ENCODE data around the genes DDX53 and MAGEB6.

DNA sequence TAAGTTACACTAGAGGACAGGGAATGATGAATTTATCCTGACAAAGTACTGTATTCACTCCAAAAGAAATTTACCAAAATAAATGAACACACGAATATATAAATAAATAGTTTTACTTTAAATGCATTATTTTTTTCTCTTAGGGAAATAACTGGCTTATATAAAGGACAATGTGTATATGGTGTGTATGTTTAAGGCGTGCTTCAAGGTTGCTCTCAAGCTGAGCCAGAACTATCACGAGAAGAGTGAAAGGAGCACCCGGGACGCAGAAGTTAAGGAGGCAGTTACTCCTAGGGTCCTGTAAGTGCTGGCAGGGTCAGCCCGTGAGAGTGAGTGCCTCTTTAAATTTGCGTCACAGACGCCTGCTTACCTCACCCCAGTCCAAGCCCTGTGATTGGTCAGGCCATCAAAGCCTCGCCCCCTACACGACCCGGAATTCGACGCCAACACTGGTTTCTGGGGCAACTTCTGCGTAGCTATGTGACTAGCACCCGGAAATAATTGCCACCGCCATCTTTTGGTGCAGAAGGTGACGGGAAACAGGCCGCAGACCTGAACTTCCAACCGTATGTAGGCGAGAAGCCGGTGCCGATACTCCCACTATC, at the start of gene DDX53:
Gene DDX53 (plus strand): TSS at position 513 of the 605 bp plus-strand sequence.
- PRO-cap, 3 experiments = peak in 3 of 3 experiments; most common plus-strand start position 513 of the sequence (in 2); most common minus-strand start position 300 of the sequence (in 3)
- RAMPAGE, long total RNA, 2 experiments = start-site peak on the plus strand in 2 of 2 experiments, centred at positions 500 to 521 of the sequence, 87 to 115 reads per replicate
- RRBS = 38% methylated on average over 9 of the region's 22 CpGs

- PRO-cap, 3 experiments = no peak in any of the 3 experiments
- RAMPAGE, long total RNA, 2 experiments = no peak in any of the 2 experiments
- RRBS = no CpG with 5 or more reads among the region's 4 CpGs
Measured at GRCh38 chrX:23373360-23373903, 38.8 kb downstream of the PTCHD1 start.

DNA sequence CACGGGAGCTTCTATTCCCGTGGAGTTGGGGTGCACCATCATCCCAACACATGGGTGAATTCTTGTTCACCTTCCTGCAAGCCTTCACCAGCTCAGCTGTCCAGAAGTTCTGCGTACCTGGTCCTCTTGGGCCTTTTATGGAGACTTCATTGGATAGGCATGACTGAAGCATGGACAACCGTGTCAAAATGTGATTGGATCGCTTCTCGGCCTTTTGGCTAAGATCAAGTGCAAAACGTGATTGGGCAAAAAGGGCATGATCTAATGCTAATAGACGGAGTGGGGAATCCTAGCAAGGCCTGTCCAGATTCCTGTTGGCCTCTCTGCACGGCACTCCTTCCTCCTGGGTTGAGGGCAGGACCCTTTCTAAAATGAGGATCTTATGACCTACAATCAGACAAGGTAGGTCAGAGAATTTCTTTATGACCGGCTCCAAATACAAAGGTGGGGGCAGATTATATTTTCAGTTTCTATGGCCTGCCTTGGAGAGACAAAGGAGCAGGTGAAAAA, 24.9 kb downstream of the PRDX4 start:
- PRO-cap, 3 experiments = no peak in any of the 3 experiments
- RAMPAGE, long total RNA, 2 experiments = no peak in any of the 2 experiments
- RRBS = no CpG with 5 or more reads among the region's 10 CpGs

- PRO-cap, 3 experiments = no peak in any of the 3 experiments
- RAMPAGE, long total RNA, 2 experiments = no peak in any of the 2 experiments
- RRBS = no CpG with 5 or more reads among the region's 4 CpGs
Measured at GRCh38 chrX:23732743-23733193, 10.3 kb downstream of the ACOT9 start.

- PRO-cap, 3 experiments = no peak in any of the 3 experiments
- RAMPAGE, long total RNA, 2 experiments = no peak in any of the 2 experiments
- RRBS = no CpG with 5 or more reads among the region's 5 CpGs
Measured at GRCh38 chrX:23803936-23804521, 21.1 kb downstream of the SAT1 start.

DNA sequence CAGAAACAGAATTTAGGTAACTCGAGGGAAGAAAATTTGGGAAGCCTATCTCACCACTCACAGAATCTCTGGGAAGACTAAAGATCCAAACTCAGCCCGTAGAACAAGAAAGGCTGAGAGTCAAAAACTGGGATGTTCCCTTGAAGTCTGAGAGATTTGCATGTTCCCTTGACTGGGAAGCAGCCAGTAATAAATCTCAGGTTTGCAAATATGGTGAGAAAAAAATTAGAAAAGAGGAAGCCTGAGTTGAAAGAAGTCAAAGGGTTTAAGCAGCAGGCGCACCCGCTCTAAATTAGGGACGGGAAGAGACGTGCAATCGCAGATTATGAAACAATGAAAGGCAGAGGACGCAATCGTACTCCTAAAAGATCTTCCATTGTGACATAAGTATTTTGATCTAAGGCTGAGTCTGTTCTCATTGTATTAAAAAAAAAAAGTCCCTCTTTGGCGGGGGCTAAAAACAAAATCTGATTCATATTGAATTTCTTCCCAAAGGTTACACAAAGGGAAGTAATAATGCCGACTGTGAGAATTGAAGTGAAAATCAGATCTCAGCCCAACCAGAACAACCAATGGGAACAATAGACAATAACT, 28.1 kb downstream of the SAT1 start:
- PRO-cap, 3 experiments = no peak in any of the 3 experiments
- RAMPAGE, long total RNA, 2 experiments = no peak in any of the 2 experiments
- RRBS = no CpG with 5 or more reads among the region's 11 CpGs

DNA sequence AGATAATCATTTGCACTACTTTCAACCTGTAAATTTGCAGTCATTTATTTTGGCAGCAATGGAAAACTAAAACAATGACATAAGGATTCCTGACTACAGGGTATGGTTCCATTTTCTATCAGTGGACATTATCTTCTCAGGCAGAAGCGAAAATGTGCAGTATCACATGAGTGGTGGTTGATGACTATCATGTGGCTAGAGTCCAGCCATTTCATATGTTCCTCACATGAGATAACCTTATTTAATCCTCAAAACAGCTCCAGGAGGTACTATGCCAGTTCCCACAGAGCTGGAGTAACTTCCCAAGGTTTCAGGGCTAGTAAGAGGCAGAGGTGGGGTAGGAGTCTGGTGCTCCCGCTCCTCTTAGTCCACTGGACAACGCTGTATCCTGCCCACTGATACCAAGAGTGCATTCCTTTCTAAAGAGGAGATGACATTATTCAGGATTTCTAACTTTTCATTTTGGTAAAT, 61.8 kb downstream of the SAT1 start:
- PRO-cap, 3 experiments = peak in 1 of 3 experiments; most common plus-strand start position 269 of the sequence (in 1)
- RAMPAGE, long total RNA, 2 experiments = no peak in any of the 2 experiments
- RRBS = no CpG with 5 or more reads among the region's 3 CpGs

GRCh38 chrX:24014444-24015242, 12.3 kb downstream of the KLHL15 start:
- PRO-cap, 3 experiments = peak in 1 of 3 experiments; most common plus-strand start chrX:24014992 (in 1)
- RAMPAGE, long total RNA, 2 experiments = no peak in any of the 2 experiments
- RRBS = no CpG with 5 or more reads among the region's 8 CpGs

DNA sequence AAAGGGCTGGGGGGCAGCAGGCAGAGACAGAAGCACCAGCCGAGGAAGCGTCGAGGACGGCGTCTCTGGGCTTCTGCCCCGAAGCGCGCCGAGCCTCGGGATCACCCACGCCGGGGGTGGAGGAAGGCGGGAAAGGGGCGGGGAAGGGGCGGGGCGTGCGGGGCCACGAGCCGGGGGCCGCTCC, 1.9 kb downstream of the KLHL15 start:
- PRO-cap, 3 experiments = peak in 3 of 3 experiments; most common minus-strand start position 75 of the sequence (in 3)
- RAMPAGE, long total RNA, 2 experiments = start-site peak on the minus strand in 1 of 2 experiments, centred at position 102 of the sequence, 15 reads per replicate
- RRBS = 3% methylated on average over 8 of the region's 20 CpGs

DNA sequence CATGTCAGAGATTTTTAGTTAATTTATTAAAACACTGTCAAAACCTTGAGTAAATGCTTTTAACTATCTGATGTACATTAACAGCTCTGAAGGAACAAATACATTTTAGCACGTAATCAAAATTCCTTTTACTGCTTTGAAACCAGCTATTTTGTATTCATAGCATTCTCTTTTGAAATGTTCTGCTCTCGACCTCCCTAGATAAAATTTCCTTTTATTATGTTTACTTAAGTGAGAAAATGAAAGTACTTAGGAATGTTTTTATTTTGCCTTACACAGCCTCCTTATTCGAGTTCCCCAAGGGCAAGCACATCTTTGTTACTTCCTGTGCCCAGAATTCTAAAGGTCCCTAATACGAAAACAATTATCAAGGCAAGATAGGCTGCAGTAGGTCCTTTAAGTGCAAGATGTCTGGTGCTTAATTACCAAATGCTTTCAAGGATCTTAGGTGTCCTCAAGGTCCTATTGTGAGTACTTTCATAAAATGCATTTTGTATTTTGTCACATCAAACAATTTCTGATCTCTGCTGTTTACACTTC, 3.0 kb upstream of the ZFX start:
- PRO-cap, 3 experiments = no peak in any of the 3 experiments
- RAMPAGE, long total RNA, 2 experiments = no peak in any of the 2 experiments
- RRBS = no CpG with 5 or more reads among the region's 4 CpGs

DNA sequence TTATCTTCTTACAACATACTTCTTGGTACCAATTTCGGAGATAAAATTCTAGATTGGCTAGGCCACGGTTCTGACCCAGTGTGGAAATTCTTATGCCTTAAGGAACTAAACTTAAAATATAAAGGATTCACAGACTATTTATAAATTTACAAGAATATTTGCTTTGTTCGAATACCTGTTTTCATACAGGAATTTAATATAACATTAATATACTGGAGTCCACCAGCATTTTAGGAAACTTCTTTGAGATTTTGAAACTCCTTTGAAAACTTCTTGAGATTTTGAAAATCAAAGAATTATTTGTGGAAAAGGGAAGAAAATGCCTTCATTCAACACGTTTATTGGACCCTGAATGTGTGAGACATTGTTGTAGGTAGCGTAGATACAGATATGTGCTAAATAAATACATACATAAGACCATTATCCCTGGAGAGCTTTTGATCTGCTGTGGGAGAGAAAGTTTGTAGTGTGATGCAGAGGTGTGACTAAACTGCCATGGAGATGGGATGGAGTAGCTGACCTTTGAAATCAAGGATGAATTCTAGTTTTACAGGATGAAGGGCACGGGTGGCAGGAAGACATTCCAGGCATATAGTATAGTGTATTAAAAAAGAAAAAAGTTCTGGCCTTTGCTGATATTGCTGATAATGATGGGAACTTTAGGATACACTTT, 31.5 kb downstream of the ZFX start:
- PRO-cap, 3 experiments = no peak in any of the 3 experiments
- RAMPAGE, long total RNA, 2 experiments = no peak in any of the 2 experiments
- RRBS = no CpG with 5 or more reads among the region's 6 CpGs

DNA sequence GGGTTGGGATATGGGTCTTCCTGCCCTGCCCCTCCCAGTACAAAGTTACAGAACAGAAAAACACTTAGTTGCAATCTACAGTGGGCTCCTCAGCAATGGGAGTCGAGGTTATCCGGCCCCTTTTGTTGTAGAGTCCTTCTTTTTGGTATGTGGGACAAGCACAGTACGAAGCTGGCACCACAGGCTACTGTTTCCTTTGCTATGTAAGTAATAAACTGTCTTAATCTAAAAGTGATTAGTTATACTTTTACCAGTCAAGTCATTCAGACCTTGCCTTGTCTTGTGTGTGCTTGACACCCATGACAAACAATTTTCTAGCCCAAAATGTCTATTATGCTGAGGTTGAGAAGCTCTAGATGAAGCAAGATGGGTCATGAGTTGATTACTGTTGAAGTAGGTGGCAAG, 15.5 kb upstream of the PCYT1B start:
- PRO-cap, 3 experiments = peak in 2 of 3 experiments; most common plus-strand start position 71 of the sequence (in 2)
- RAMPAGE, long total RNA, 2 experiments = start-site peak on the plus strand in 2 of 2 experiments, centred at positions 135 to 144 of the sequence, 25 to 49 reads per replicate
- RRBS = no CpG with 5 or more reads among the region's 3 CpGs

DNA sequence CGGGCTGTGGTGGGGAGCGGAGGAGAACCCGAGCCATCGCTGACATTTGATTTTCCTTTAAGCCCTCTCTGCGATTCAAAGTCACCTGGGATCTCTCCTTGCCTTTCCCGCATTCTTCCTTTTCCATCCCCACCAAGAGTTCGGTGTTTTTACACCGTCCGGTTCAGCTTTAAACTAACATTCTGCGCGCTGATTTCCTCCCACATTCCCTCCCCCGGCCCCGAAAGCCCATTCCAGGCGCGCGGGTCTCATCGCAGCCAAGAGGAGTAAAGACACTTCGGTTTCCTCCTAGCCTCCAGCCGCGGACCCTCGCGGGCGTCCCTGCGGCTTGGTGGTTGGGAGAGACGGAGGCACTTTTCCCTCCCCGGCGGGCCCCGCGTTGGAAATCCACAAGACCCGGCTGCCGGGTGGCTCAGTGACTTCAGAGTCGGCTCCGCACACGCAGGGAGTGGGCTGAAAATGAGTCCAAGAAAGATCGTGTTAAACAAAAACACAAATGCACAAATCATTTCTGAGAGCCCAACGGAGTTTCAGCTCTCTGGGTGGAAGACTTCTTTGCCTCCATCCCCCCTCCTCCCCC, 1.9 kb upstream of the ARX start:
- PRO-cap, 3 experiments = peak in 3 of 3 experiments; most common plus-strand start position 418 of the sequence (in 1); most common minus-strand start position 330 of the sequence (in 2)
- RAMPAGE, long total RNA, 2 experiments = no peak in any of the 2 experiments
- RRBS = no CpG with 5 or more reads among the region's 36 CpGs

DNA sequence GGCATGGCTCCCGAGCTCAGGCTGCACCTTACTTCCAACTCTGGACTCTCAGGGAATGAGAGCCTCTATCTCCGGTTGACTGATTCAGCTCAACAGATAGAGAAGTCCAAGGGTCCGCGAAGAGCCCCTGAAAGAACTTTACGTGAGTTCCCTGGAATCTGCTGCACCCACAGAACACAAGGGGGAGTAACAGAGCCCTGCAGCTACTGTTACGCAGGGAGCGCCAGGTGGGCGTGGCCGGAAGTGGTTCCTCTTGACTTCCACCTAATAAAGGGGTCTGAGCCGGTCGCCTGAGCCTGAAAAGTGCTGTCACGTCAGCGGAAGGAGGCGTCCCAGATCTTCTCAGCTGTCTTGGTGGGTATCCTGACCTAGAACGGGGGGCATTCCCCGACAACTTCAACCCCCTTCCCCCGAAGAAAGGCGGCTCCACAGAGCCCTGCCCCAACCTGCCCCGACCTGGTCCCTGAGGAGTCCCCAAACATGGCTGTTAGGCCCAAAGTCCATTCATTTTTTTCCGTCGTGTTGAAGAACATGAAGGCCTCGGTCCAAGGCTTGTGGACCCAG, at the start of gene MAGEB6:
Gene MAGEB6 (plus strand): TSS at position 267 of the 564 bp plus-strand sequence.
- PRO-cap, 3 experiments = peak in 2 of 3 experiments; most common plus-strand start position 299 of the sequence (in 2); most common minus-strand start position 169 of the sequence (in 1)
- RAMPAGE, long total RNA, 2 experiments = start-site peak on the plus strand in 2 of 2 experiments, centred at positions 262 to 273 of the sequence, 26 to 31 reads per replicate
- RRBS = 35% methylated on average over 2 of the region's 22 CpGs

- PRO-cap, 3 experiments = peak in 1 of 3 experiments; most common plus-strand start chrX:30097508 (in 1)
- RAMPAGE, long total RNA, 2 experiments = no peak in any of the 2 experiments
- RRBS = no CpG with 5 or more reads among the region's 2 CpGs
Measured at GRCh38 chrX:30097320-30097737, 118.0 kb upstream of the MAGEB2 start.

DNA sequence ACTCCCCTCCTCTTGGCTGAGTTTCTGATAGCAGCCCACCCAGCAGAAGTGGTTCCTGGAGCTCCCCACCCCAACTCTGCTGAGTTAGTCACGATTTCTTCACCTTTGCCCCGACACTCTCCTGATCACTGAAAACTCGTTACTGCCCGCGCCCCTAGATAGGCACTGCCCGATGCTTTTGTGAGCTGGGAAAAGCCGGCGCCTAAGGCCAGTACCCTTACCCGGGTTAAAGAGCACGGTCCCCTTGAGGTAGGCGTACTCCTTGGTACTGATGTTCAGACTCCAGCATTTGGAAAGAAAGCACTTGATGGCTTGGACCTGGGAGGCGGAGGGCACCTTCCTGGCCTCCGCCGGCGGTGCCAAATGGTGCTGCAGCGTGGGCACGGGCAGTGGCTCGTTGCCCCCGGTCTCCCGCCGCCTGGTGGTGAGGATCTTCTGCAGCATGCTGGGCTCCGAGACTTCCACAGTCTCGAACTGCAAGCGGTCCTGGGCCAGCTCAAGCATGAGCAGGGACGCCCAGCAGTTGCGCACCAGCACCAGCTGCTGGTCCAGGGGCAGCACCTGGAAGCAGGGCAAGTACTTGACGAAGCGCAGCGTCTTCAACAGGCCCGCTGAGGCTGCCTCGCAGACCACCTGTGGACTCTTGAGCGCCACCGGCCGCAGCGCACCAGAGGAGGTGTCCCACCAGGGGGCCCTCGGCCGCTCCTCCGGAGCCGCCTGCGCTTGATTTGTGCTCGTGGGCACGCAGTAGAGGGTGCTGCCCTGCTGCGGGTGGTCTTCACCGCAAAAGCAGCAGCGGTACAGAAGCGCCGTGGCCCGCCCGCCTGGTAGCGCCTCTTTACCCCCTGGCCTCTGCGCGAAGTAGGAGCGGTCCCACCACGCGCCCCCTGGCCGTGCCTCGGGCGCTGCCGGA, 959 bp downstream of the NR0B1 start:
- PRO-cap, 3 experiments = no peak in any of the 3 experiments
- RAMPAGE, long total RNA, 2 experiments = no peak in any of the 2 experiments
- RRBS = 2% methylated on average over 13 of the region's 59 CpGs

- PRO-cap, 3 experiments = peak in 1 of 3 experiments; most common plus-strand start chrX:30574533 (in 1)
- RAMPAGE, long total RNA, 2 experiments = no peak in any of the 2 experiments
- RRBS = no CpG with 5 or more reads among the region's 4 CpGs
Measured at GRCh38 chrX:30574156-30574695, 3.3 kb downstream of the TASL start.

DNA sequence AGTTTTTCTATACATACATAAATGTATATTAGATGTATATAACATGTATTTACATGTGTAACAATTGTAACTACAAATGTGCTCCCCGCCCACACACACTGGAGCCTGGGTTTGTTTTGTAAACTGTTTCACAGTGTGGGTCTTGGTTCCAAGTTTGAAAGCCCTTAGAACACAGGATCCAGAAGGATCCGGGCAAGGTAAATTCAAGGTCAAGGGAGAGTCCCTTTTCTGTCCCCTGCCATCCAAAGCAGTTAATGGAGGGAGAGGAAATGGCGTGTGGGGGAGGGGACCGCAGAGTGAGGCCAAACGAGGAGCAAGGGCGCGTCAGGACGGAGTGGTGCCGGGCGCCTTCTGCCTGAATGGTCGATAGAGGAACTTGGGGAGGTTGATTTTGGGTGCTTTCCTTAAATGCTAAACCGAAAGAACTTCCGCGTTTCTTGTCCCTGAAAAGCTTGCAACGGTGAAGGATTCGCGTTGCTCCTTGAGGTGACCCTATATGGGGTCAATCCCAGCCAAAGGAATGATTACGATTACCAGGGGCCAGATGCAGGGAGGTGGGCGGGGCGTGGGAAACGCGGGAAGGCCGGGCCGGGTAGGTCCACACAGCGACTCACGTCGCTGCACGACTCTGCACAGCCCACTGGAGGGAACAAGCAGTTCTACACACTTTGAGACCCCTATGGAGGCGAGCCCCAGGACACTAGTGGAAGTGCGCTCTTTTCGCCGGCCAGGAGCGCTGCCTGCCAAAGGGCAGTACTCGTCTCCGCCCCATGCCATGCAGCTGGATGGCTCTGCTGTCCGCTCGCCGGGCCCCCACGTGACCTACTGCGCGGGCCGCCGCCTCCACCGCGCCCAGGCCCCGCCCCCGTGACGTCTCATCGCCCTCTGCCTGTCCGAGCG, 623 bp upstream of the GK start:
- PRO-cap, 3 experiments = peak in 3 of 3 experiments; most common minus-strand start position 817 of the sequence (in 3)
- RAMPAGE, long total RNA, 2 experiments = no peak in any of the 2 experiments
- RRBS = 2% methylated on average over 6 of the region's 51 CpGs

GRCh38 chrX:30654960-30655515, 1.8 kb downstream of the GK start:
- PRO-cap, 3 experiments = no peak in any of the 3 experiments
- RAMPAGE, long total RNA, 2 experiments = no peak in any of the 2 experiments
- RRBS = no CpG with 5 or more reads among the region's 2 CpGs

- PRO-cap, 3 experiments = no peak in any of the 3 experiments
- RAMPAGE, long total RNA, 2 experiments = no peak in any of the 2 experiments
- RRBS = no CpG with 5 or more reads among the region's 4 CpGs
Measured at GRCh38 chrX:30719993-30720755, 67.0 kb downstream of the GK start.